Rectum (tissue), 1 donor: ENCODE measurements around the gene BARX2.

DNA sequence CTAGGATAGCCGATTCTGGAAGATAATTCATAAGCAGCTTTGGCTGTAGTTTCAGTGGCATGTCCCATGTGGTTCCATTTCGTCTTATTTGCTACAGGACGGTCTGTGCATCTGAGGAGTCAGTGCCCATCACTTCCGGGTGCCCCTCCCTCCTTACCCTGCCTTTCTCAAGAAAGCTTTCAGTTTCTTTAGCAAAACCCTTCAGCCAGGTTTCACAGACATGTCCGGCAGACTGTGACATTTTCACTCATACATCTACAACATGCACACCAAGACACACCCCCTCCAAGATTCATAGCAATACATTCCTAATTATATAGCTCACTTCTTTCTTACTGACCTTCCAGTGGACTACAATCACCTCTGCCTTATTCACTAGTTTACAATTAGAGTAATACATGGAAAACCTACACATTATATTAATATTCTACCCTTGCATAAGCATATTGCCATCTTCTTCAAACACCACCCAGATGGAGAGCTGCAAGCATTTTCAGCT is 14.2 kb downstream of the TP53AIP1 start:
- PRO-cap: no peak

DNA sequence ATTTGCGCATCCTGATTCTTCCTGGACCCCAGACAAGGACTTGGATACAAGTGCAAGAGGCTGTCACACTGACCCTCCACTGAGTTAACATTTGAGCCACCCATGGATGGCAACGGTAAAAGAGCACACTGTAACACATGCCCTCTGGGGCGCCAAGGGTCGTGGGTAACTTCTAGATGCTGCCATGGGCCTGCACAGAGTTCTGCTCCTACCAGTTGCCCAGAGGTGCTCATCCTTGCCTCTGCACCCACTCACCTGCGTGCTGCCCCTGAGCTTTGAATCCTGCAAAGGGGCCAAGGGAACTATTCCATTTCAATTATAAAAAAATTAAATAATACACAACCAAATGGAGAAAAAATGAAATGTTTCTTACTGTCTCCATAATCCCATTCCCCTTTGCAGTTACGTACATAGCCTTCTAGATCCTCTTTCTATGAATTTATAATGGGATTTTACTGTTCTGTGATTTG is 89.4 kb upstream of the TP53AIP1 start:
- PRO-cap: no peak

DNA sequence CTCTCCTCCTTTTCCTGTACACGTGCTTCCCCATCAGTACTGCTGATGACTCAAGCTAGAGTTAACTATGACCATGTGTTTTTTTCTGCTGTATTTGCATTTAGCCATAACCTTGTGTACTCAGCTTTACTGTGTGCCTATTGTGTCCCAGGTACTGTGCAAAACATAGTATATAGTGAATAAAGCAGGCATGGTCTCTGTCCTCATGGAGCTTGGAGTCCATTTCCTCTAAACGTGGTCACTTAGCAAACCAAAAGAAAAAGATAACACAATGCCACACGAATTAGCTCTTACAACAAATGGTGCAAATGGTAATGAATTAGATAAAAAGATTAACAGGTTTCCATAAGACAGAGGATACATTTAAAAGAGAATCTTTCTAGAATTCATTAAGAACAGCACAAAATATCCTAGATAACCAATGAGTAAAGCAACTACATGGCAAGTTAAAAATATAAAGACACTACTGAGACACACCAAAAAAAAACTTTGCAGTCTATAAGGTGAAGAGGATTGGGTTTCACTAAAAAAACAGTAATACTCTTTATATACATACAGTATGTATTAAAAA is 56.7 kb upstream of the ARHGAP32 start:
- PRO-cap: no peak

GRCh38 chr11:129375323-129376310 is at the start of gene BARX2:
BARX2 (plus strand) TSS chr11:129375848.
- PRO-cap: bidirectional peak, plus-strand start at chr11:129375425, minus-strand start at chr11:129375465; bidirectional peak, plus-strand start at chr11:129375641, minus-strand start at chr11:129375677; bidirectional peak, plus-strand start at chr11:129375821, minus-strand start at chr11:129375718; bidirectional peak, plus-strand start at chr11:129376160, minus-strand start at chr11:129376037

DNA sequence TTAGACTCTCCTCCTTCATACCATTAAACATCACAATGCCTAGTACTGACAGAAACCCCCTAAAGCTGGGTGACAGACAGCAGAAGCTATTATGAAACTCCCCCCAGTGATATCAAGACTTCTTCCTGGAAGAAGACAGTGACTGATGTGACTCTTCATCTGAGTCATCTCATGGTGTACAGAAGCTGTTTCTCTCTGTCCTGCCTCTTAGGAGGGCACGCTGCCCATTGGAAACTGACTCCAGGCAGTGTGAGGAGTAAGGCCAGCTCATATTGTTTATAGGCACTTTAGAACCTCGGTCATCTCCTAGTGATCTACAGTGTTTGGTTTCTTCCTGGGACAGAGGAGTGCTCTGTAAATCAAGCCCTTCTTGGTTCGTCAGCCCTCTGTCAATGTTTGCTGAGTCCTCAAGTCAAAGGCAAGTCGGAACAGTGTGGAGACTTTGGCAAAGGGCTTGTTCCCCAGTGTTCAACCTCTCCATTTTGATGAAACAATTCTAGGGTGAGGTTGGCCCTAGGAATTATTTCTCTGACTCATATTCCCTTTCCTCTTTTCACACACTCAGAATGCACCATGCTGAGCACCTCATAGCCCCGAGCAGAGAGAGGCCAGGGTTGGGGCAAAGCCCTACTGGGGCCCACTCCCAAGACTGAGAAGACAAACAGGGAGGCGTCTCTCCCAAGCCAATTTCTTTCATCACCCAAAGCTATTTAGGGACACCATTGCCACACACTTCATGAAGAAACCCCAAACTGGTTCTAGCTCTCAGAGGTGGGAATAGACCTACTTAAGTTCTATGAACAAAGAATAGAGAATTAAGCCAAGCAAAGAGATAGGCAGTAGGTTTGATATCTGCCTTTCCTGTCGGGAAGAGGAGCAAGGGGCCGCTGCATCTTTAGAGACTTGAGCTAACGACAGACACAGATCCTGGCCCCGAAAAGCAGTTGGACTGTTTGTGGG is 172.3 kb upstream of the TMEM45B start:
- PRO-cap: no peak

GRCh38 chr11:129731202-129731654 is 84.4 kb upstream of the TMEM45B start:
- PRO-cap: no peak

GRCh38 chr11:129803962-129804339 is 11.7 kb upstream of the TMEM45B start:
- PRO-cap: no peak

DNA sequence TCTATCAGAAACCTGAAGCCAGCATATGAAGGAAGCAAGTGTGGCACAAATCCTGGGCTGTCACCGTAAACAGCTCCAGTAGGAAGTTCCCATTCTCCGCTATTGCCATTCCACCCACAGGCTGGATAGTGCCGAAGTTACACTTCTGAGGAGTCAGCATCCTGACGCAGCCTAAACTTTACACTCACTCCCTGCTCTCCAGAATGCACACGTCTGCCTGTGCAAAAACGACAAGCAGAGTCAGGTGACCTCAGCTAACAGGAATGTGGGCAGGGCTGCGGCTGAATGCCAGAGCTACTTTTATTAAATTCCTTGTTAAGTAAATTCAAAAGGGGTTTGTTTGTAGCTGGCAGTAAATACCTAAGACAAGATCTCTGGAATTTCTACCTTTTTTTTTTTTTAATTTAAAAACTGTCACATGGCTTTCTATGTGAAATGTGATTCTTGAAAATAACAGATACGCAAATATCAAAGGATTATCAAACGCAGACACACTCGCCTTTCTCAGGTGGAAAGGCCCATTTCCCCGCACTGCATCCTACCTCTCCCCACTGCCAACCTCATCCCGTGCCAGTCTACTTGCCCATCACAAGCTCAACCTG is 33.6 kb downstream of the NFRKB start:
- PRO-cap: no peak

- PRO-cap: no peak
These were observed 19.6 kb upstream of the PRDM10 start for GRCh38 chr11:130022169-130022708.

DNA sequence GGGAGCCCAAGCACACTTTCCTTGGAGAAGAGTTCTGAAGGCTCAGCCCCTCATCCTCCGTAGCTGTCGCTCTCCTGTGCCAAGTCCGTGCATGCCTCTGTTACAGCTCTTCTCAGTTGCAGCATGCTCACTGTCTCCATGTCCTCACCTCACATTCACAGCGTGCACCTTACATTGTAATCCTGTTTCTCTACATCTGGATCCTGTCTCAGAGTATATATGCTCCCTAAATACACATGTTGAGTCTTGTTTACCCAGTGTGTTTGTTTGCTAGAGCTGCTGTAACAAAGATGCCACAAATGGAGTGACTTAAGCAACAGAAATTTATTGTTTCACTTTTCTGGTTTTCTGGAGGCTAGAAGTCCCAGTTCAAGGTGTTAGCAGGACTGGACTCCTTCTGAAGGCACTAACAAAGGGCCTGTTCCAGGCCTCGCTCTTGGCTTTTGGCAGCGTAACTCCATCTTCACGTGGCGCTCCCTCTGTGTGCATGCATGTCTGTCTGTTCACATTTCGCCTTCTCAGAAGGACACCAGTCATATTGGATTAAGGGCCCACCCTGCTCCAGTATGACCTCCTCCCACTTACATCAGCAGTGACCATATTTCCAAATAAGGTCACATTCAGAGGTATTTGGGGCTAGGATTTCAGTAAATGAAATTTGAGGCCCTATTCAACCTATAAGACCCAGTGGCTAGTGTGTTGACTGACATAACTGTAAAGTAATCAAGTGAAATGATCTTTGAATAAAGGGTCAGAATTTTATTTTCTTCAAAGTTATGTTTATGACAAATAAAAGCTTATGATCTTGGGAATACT is 19.9 kb downstream of the APLP2 start:
- PRO-cap: no peak

- PRO-cap: no peak
These were observed 39.6 kb downstream of the APLP2 start for GRCh38 chr11:130109199-130109781.

- PRO-cap: no peak
These were observed 39.0 kb upstream of the ST14 start for GRCh38 chr11:130120470-130120996.

- PRO-cap: no peak
These were observed 29.6 kb upstream of the ST14 start for GRCh38 chr11:130129931-130130393.

DNA sequence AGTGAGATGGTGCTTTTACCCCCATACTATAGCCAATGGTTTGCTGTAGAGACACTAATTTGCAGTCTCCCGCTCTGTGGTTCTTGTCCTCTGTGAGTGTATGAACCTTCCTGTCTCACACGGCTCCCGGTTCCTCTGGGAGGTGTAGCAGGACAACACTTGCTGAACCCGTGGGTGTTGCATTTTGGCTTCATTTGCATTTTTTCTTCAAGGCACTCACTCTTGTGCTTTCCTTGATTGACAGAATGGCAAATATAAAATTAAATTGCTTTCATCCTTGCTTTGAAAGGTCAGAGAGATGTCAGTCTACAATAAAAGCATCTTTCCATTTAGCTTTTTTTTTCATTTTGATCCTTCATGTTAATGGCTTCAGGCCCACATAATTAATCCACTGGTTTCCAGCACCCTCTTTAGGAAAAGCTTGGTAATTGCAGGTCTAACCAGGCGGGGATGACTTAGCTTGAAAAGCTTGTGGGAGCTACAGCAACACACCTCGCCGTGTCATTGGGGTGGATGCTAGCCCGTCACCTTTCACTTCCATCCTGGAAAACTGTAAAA is 27.5 kb upstream of the ST14 start:
- PRO-cap: unidirectional peak, plus-strand start at position 464 of the sequence

DNA sequence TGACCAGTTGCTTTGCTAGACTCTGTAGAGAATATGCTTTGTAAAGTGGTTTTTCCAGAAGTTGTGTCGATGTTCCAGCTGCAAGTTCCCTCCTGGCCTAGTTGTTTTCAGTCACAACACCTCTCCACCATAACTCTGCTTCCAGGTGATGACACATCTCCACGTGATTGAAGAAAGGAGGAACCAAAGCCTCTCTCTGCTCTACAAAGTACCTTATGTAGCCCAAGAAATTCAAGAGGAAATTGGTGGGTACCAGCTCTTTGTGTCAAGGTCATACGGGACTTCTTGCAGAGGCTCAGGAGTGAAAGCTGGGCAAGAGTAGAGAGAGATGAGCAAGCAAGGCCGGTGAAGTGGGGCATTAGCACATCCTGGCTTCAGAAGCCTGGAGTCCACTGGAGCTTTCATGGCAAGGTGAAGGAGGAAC is 26.1 kb upstream of the ST14 start:
- PRO-cap: no peak

DNA sequence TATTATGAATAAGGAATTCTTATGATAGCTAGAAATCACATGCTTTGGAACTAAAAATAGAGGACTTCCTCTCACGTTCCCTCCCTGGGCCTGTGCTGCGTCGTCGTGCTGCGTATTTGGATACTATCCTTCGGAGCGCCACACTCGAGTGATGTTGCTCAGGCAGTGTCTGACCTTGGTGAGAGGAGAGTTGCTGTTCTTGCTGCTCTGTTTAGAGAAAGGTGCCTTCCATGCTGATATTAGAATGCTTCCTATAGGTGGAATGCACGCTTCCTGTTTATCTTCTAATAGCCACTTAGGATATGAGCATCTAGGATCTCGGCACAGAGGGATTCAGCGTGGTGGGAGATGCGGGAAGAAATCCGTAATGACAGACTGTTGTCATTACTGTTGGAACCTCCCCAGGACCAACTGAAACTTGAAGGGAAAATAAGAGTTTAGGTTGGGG is 20.1 kb upstream of the ST14 start:
- PRO-cap: no peak

- PRO-cap: bidirectional peak, plus-strand start at chr11:130179560, minus-strand start at chr11:130179451
These were observed 19.8 kb downstream of the ST14 start for GRCh38 chr11:130179259-130179847.

GRCh38 chr11:130217537-130218083 is 58.0 kb downstream of the ST14 start:
- PRO-cap: no peak

- PRO-cap: bidirectional peak, plus-strand start at chr11:130315084, minus-strand start at chr11:130314883
These were observed 142 bp upstream of the ZBTB44 start for GRCh38 chr11:130314974-130315143.

DNA sequence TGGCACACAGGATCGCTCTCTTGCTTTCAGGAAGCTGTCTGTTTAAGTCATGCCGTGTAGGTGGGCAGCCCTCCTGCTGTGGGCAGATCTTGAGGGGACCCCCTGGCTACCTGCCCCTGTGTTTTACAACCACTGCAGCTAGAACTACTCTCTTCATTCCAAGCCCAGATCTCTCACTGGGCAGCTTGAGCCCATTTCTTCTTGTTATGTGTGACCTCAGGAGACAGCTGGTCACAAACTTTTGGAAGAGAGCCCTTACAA is 9.9 kb downstream of the ADAMTS8 start:
- PRO-cap: no peak